Colon Carcinoma Metastatic in the Lung (tissue), 2 donors: ENCODE measurements around the gene DDX27.

- PRO-cap, 2 experiments = no peak in any of the 2 experiments
These were observed 127.1 kb downstream of the PREX1 start for GRCh38 chr20:48700666-48701073.

GRCh38 chr20:48702141-48702711 lies 125.6 kb downstream of the PREX1 start:
- PRO-cap, 2 experiments = no peak in any of the 2 experiments

DNA sequence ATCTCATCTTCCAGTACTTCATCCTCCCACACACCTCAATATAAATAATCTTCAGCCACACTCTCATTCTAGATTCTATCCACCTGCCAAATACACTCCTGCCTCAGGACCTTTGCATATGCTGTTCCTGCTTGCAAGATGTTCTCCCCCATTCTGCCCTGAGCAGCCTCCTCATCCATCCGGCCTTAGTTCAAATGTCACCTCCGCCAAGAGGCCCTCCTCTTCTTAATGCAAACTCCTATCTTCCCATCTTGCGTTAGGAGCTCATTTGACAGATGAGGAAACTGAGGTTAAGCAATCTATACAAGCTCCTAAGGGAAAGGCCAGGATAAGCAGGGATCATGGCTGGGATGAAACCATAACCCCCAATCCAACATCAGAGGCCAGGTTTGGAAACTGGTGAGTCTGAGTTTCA lies 77.3 kb downstream of the PREX1 start:
- PRO-cap, 2 experiments = no peak in any of the 2 experiments

DNA sequence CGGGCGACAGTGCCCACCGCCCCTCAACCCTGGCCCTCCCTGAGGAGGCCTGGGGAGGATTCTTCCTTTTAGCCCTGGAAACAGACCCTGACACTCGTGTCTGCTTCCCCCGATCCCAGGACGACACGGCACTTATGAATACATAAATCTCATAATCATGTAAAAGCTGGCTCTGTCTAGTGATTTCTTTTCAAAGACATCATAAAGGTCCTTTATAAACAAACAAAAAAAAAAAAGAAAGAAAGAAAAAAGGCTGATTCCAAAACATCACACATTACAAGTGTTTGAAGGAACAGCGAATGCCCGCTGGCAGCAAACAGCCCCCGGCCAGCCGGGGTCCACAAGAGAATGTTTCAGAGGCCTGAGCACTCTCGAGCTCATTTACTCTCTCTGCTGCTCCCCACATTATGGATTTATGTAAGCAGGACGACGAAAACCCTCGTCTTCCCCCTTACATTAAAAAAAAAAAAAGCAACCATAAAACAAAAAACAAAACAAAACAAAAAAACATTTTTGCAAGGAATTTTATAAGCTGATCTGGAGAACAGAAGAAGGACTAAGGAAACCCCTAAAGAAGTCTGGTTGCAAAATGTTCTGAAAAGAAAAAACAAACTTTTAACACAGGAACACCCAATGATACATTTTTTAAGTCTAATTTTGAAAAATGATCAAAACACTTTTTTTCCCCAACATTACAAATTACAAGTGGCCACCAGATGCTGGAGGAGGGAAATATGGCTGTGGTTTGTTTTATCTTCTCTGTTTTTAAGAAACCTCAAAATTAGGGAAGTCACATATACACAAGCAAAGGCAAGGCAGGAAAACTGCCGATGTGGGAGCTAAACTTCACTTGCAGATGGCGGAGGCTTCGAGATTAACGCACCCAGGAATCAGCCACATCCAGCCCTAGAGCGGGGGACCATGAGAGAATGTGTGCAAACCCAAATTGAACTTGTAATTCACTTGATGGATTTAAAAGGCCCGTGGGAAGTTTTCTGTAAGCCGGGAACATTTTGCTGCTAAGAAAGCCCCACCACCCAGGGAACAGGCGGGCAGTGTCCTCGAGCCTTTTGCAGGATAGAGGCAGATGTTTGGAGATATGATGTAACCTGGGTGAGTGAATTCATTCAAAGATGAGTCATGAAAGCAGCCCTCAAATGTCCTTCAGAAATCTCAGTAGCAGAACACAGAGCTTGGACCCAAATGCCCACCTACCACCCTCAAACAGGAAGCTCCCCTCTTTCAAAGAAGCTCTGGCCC lies 40.2 kb downstream of the PREX1 start:
- PRO-cap, 2 experiments = no peak in any of the 2 experiments

GRCh38 chr20:48846199-48847342 lies 18.8 kb upstream of the PREX1 start:
- PRO-cap, 2 experiments = no peak in any of the 2 experiments

- PRO-cap, 2 experiments = no peak in any of the 2 experiments
These were observed 11.2 kb upstream of the ARFGEF2 start for GRCh38 chr20:48910134-48910978.

- PRO-cap, 2 experiments = no peak in any of the 2 experiments
These were observed 10.4 kb upstream of the ARFGEF2 start for GRCh38 chr20:48911171-48911523.

DNA sequence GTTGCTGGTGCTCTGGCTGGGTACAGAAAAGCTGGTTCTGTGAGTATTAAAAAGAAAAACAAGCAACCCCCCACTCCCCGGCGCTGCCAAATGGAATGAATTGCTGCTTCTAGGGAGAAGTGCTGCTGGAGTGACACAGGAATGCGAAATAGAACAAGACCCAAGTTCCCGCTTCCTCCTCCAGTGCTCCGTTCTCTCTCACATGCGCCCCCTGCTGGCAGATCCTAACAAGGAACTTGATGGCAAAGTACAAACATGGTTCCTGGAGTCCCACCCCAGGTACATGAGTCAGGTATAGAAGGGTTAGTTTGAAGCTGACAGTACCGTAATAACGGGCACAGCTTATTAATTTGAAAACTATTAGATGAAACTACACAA lies 2.1 kb upstream of the DDX27 start:
- PRO-cap, 2 experiments = no peak in any of the 2 experiments

- PRO-cap, 2 experiments = peak in 2 of 2 experiments; most common plus-strand start chr20:49219369 (in 2); most common minus-strand start chr20:49219189 (in 1)
These were observed at the start of gene DDX27 for GRCh38 chr20:49218872-49220256. Gene DDX27, plus strand, starts transcription at chr20:49219416.

GRCh38 chr20:49287053-49288007 lies 9.5 kb upstream of the ZNFX1 start:
- PRO-cap, 2 experiments = no peak in any of the 2 experiments

DNA sequence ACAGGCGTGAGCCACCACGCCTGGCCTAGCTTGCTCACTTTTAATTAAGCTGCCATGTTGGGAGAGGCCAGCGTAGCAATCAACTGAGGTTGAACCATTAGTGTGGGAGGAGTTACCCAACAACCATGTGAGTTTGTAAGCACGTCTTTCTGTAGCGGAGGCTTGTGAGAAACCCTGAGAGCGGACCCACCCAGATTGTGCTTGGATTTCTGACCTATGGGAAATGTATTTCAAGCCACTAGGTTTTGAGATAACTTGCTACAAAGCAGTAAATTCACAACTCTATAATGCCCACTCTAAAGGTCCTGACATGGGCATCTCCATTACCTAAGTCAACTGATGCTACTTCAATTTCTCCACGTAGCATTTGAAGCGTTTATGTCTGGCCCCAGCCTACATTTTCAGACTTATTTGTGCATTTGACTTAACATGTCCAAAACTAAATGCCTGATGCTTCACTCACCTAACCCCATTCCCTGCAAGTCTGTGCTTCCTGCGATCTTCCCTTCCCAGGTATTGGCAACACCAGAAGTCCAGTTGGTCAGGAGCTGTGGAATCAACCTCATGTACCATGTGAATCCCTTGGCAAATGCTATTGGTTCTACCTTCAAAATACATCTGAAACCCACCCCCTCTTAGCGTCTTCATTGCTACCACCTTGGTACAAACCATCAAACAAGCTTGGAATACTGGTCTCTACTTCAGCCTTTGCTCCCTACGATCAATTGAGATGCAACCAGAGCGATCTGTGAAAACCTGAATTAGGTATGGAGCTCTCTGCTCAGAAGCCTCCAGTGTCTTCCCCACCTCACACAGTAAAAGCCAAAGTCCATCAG lies 12.7 kb upstream of the ZNFX1 start:
- PRO-cap, 2 experiments = no peak in any of the 2 experiments

GRCh38 chr20:49306964-49307199 lies 29.0 kb upstream of the ZNFX1 start:
- PRO-cap, 2 experiments = peak in 1 of 2 experiments; most common minus-strand start chr20:49307142 (in 1)

DNA sequence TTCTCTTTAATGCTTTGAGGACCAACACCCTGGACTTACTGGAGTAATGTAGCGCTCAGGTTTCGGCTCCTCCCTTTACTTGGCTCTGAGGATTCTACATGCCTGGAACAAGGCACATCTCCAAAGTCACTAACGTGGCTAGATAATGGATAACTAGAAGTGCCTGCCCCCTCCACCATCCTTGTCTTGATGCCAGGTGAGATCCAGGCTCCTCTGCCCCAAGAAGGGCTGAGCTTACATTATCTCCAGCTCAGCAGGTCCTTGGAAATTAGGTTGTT lies 75.5 kb upstream of the ZNFX1 start:
- PRO-cap, 2 experiments = no peak in any of the 2 experiments

- PRO-cap, 2 experiments = no peak in any of the 2 experiments
These were observed 100.9 kb downstream of the KCNB1 start for GRCh38 chr20:49381492-49381954.

DNA sequence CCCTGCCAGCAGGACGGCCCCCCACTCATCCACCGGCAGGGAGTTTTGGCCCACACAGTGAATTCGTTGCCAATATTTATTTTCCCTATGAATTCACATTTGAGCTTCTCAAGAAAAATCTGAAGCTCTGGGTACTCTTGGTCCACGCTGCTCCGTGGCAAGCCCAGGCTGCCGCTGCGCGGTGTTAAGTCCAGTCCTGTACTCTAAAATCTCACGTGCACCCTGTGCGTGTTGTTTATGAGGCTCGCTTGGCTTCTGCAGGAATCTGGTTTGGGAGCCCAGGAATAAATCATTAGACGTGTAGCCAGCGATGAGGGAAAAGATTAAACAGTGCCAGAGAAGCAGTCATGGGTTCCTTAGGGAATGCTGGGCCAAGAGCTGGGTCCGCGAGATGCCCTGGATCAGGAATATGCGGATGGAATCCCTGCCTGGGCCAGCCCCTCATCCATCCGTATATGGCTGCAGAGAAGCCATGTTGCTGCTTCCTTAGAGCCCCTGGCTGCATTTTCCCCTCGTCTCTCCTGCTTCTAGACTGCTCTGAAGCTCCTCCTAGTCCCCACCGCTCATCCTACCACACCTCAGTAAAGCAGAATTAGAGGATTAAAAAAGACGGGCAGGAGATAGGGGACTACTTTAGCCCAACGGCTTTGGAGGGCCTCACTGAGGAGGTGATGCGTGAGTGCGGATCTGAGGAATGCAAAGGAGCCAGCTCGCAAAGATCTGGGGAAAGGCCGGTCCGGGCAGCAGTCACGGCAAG lies 87.2 kb downstream of the KCNB1 start:
- PRO-cap, 2 experiments = no peak in any of the 2 experiments

DNA sequence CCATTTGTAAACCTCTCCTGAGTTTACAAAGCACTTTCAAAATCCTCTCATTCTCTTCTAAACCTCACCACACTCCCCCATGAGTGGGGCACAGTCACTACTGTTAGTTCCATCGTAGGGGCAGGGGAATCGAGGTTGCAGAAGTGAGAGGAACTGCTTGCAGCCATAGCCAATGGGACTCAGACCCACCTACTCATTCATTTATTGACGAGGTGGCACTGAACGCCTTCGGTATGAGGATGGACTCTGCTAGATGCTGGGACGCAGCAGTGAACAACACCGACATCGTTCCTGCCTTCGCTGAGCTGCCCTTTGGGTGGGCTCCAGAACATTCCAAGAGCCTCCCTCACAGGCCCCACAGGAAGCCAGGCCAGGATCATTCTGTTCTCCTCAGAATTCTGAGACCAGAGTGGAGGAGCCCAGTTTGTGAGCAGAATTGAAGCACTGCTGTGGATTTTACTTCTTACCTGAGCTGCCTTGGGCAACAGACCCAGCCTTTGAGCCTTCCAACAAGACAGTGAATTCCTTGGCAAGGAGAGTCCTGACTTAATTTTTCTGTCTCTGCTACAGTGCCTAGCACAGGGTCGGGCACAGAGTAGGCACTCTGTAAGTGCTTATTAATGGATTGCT lies 82.1 kb downstream of the KCNB1 start:
- PRO-cap, 2 experiments = no peak in any of the 2 experiments

DNA sequence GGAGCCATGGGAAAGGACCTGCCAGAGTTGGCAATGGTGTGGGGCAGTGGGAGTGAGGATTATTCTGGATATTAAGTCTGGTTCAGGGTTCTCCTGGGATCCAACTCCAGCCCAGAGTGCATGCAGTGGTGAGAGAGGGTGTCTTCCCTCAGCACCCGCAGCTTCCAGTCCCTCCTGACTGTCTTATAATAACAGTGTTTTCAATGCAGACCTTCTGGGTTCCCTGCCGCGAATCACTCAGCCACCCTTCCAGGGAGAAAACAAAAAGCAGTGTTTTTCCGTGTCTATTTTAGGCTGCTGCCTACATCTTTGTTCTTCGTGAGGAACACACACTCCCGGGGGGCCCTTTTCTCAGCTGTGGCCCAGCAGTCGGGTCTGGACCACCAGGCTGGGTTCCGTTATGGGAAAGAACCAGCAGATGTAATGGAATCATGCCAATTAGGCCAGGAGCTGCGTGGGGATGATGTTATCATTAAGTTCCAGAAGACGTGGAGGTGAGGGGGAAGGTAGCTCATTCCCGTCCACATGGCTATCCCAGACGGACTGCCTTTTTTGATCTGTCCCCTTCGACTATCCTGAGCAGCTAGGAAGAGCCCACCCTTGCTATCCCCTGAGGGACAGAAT lies 54.8 kb downstream of the KCNB1 start:
- PRO-cap, 2 experiments = no peak in any of the 2 experiments

DNA sequence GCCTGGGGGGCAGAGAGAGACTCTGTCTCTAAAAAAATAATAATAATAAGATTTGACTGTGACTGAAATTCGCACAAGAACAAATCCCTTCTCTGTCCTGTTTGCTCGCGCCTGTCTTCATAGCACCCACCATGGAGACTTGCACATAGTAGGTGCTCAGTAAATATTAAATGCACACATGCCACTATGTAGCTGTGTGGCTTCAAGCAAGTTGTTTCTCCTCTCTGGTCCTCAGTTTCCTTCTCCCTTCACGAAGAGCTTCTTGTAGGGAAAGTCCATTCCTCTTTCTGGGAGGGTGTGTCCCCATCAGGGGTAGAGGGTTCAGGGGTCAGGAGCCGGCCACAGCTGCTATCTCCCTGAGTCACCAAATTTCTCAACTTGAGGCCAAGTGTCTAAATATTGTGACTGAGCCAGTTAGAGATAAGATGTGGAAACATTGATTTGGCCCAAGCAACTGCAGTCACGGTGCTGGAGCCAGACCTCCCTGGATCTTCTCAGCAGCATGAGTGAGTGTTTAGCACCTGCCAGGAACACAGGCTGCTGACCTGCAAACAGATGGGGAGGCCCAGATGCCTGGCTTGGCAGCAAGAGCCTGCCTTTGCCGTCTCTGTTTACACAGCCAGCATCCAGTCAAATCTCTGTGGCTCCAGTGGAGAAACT lies 15.5 kb upstream of the PTGIS start:
- PRO-cap, 2 experiments = no peak in any of the 2 experiments

DNA sequence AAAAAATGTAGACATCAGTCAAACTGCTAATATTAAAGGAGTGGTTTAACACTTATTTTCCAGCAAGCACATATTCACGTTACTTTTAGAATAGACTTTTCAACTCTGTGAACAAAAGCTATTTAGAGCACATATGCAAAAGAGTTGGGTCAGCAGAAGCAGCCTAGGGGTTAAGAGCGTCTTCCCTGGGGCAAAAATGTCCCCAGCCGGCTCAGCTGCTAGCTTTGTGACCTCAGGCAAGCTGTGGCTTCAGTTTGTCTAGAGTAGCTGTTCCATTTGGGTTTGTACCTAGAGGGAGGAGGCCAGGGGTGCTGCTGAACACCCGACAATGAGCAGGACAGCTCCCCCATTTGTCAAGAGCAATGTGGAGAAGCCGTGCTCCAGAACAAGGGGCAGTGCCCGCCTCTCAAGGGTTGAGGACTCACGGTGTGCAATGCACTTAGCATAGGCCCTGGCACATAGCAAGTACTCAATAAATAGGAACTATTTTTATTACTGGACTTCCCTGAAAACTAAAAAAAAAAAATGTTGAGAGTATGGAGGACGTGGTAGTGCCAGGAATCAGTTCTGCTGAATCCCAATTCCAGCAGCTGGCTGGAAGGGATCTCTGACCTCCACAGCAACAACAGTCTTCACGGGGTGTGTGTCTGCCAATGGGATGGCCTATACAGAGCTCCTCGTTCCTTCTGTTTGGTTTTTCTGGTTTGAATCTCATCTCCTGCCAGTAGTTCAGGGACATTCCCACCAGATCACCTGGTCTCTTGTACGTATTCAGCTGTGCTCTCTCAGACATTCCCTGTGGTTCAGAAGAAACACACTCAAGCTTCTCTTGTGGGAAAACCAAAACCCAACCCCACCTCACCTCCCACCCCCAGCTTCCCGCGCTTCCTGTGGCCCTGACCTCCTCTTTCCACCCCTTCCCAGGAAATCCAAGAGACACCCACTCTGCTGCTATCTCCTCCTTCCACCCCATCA lies 62.9 kb upstream of the PTGIS start:
- PRO-cap, 2 experiments = no peak in any of the 2 experiments

DNA sequence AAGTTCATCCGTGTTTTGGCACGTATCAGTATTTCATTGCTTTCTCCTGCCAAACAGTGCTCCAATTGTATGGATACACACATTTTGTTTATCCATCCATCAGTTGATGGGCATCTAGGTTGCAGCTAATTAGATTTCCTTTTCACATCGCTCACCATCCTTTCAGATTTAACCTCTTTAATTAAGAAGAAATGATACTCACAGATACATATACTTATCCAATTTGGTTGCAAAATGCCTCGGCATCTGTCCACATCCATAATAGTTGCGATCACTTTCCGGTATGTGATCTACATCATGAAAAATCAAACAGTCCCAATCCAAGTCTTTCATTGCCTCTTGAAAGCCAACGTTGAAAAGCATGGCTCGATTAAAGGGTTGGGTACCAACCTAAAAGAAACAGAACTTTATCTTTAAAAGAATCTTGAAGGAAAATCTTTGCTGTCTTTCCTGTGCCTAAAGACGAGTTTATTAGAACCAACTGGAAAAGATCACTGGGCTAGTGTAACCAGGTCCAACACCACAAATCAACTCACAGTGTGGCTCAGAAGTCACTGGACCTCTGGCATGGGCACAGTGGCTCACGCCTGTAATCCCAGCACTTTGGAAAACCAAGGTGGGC lies 72.5 kb upstream of the PTGIS start:
- PRO-cap, 2 experiments = no peak in any of the 2 experiments